Temporal lobe (tissue), 2 donors: ENCODE measurements around a stretch of chr12.

- RAMPAGE, long total RNA = no peak
Measured at GRCh38 chr12:86265041-86265616, 8.9 kb upstream of the MGAT4C start.

GRCh38 chr12:87815787-87816353, 213.3 kb downstream of the C12orf50 start:
- RAMPAGE, long total RNA = no peak

GRCh38 chr12:87820723-87821387, 208.3 kb downstream of the C12orf50 start:
- RAMPAGE, long total RNA = no peak

GRCh38 chr12:88925840-88926039, 345.5 kb upstream of the KITLG start:
- RAMPAGE, long total RNA = no peak

DNA sequence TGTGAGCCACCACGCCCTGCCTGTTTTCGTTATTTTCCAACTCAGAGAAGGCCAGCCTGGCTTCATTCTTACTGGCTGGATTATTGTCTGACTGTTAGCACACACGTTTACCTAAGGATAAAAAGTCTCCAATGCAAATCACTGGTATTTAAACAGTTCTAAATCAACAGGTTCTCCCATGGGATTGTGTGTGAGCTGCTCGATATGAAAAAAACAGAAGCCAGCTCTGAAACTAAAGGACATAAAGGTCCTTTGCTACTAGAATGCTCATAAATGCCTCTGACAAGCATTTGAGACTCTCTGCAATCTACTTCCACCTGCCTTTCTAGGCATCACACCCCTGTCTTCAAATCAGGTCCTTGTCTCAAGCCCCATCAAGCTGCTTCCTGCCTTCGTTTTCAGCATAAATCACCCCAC, 265.0 kb downstream of the DUSP6 start:
- RAMPAGE, long total RNA = no peak

DNA sequence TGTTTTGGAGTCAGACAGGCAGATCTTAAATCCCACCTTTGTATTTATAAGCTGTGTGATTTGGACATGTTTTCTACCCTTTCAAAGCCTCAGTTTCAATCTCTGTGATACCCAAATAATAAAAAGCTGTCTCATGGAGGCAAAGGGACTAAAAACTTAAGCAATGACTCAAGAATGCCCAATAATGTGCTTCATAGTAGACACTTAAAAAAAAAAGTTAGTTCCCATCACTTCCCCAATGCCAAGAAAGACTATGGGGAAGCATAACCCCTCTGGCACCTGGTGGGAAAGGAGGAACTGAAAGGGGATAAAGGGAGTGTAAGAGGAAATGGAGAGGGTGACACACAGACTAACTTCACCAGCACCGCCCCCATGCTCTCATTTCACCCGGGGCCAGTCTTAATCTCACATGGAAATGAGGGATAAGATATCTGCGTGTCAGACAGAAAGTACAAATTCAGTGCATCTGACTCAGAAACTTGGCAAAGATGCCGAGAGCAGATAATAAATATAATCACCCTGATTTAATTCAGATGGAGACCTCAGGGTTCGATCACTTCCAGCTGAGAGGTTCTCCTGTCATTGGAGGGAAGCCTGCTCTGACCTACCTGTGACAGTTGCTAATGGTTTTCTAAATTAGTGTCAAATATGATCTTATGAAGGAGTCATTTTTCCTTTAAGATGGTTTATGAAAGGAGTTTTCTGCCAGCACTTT, 191.7 kb downstream of the DUSP6 start:
- RAMPAGE, long total RNA = no peak

DNA sequence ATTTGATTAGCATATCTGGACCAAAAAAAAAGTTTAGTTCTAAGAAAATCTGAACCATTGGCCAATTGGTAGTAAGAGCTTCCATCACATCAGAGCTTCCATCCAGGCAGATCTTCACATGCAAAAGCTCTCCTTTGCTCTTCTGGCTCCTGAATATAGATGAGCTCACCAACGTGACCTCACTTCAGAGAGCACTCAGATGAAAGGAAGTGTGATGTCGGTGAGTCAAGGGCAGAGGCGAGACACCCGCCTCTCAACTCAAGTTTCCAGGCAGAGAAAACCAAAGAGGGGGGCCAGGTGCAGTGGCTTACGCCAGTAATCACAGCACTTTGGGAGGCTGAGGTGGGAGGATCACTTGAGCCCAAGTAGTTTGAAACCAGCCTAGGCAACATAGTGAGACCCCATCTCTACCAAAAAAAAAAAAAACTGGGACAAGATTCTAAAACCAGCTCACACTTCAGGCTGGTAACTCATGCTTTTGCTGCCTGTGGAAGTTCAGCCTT, 126.9 kb downstream of the DUSP6 start:
- RAMPAGE, long total RNA = no peak

GRCh38 chr12:89351282-89352135, 792 bp downstream of the DUSP6 start:
- RAMPAGE, long total RNA = no peak

DNA sequence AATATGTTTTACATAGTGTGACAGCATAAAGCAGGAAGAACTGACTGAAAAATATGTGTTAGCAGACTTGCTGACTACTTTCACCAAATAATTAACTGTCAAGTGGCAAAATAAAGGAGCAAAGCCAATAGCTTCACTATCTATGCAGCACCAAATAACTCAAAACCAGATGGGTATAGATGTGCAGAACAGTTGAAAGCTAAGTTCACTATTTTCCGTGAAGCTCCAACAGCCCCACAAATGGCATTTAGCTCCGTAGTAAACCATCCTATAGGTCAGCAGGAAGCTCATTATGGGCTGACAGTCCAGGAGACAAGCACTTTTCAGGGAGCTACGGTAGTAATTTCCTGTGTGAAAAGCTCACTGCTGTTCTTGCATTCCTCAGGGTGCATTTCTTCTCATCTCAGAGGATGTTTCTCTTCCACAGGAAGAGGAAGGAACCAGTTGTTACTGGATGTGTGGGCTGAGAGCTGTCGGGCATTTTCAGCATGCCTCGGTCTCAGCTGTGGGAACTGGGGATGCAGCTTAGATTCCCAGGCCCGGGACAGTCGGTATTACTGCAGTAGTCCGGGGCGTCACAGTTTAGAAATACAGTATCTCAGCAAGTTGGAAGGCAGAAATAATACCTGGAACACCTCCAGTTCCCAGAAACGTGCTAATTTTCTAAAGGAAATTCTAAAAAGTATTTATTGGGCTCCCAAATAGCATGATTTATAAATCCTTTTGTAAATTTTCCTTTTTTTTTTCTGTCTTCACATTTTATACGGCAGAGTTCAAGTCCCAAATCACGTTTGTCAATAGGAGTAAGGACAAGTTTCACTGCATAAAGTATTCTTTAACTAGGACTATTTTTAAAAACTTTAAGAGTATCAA, 72.7 kb downstream of the GALNT4 start:
- RAMPAGE, long total RNA = no peak

DNA sequence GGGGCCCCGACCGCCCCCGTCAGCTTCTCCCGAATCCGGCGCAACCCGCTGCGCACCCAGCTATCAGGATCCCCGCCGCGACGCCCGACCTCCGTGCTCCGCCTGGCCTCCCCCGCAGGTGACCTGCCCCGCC, 345 bp downstream of the ATP2B1 start:
- RAMPAGE, long total RNA = no peak

GRCh38 chr12:89710544-89711021, 1.9 kb upstream of the ATP2B1 start:
- RAMPAGE, long total RNA = no peak

GRCh38 chr12:89949662-89950350, 241.2 kb upstream of the ATP2B1 start:
- RAMPAGE, long total RNA = no peak

DNA sequence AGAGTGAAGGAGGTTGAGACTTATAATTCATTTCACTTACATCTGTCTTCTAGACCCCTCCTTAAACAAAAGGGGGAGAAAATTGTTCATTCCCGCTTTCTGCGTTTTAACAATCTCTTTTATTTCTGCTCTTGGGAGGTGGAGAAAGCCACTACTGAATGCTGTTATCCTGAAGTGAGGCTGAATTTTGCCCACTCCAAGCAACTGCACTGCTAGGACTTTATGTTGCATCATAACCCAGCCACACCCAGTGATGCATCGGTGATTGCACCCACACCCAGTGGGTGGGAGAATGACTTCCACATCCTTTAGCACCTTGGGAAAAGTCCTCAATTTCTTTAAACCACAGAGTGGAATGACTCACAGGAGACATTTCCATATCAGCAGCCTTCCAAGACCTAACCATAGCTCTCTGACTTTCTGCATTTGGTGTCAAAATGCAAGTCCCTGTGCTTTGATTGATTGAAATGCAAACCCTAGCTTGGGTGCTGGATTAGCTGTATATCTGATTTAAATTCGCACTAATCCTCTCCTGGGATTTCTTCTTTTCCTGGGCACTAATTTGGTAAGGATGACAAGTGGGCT, 382.6 kb upstream of the ATP2B1 start:
- RAMPAGE, long total RNA = no peak

GRCh38 chr12:91113224-91113560, 1.9 kb upstream of the LUM start:
- RAMPAGE, long total RNA = no peak

DNA sequence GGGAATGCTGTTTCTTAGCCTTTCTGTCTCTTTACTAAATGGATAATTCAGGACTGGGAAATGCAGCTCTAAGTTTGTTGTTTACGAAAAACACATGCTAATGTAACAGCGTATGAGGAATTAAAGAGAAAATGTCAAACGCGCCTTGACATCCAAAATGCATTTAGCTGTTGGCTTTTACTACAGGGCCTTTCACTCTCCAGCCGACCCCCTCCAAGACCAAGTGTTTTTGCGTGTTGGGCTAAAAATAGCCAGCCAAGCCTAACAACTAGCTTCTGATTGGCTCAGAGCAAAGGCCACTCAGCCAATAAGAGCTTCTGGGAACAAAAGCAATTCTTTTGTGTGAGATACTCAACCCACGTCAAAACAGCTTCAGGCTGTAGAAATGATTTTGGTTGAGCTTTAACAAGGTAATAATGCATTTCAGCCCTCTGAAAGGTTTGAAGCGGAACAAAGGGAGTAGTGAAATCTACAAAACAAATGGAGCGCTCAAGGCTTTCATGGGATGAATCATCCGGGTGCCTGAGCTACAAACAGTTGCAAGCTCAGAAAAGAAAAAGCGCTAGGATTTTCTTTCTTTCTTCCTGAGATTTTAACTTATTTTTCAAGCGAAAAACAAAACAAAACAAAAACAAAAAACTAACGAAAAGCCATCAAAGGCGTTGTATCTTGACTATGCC, 198.8 kb upstream of the DCN start:
- RAMPAGE, long total RNA = no peak

DNA sequence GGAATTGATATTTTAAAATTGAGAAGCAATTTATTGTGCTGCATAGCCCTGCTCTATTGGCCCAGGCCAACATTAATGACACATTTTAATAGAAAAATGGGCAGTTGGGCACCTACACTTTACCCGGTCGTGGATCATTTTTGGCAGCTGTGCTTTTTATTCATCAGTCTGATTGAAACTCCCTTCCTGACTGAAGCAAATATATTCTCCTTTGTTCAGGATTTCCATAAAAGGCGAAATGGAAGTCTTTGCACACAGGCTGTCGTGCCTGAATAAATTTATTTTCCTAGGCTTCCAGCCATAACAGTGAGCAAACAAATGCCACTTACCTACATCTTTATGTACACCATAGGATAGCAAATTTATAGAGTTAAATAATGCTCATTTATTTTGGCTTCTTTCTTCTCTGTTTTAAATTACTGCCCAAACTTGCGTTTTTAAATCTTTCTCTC, 480.7 kb upstream of the DCN start:
- RAMPAGE, long total RNA = no peak

GRCh38 chr12:92080513-92081110, 65.0 kb downstream of the BTG1 start:
- RAMPAGE, long total RNA = no peak

DNA sequence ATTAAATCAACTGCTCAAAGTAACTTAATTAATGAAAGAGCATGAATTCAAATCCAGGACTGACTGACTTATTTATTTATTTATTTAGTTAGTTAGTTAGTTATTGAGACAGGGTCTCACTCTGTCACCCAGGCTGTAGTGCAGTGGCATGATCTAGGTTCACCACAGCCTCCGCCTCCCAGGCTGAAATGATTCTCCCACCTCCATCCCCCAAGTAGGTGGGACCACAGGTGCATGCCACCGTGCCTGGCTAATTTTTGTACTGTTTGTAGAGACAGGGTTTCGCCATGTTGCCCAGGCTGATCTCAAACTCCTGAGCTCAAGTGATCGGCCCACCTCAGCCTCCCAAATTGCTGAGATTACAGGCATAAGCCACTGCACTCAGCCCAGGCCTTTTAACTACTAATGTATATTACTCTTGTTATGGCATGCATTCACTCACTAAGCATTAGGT, 36.0 kb downstream of the BTG1 start:
- RAMPAGE, long total RNA = no peak

- RAMPAGE, long total RNA = no peak
Measured at GRCh38 chr12:92132988-92133698, 12.5 kb downstream of the BTG1 start.

DNA sequence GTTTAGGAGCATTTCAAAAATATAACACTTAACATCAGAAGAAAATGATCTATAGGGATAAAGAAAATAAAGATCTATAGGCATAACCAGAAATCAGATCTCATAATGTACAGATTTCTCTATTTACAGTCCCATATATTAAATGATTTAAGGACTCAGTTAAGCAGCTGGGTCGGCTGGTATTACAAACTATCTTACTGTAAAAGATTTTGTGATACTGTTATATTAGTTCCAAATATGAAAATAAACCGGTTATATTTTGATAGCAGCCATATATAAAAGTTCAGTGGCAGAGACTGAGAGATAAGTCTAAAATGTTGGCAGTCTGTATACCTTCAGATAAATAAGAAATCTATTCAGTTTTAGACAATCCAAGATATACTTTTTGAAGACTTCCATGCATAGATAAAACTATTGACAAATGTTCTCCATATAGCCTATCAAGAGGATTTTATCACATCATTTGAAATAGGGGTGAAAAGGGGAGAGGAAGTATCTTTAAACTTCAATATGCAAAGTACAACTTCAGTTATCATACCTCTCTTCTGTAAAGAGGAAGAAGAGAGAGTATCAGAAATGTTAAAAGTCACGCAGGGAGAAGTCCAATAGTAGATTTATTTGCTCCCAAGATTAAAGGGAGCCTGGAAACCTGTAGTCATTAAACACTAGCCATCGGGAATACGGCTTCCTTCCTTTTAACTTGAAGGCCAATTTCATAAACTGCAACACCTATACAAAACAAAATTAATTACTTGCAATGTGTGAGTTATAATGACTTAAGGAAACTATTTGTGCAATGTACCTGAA, 5.0 kb downstream of the BTG1 start:
- RAMPAGE, long total RNA = no peak